NCI-H460 (cell line): ENCODE data around the gene CAV1.

DNA sequence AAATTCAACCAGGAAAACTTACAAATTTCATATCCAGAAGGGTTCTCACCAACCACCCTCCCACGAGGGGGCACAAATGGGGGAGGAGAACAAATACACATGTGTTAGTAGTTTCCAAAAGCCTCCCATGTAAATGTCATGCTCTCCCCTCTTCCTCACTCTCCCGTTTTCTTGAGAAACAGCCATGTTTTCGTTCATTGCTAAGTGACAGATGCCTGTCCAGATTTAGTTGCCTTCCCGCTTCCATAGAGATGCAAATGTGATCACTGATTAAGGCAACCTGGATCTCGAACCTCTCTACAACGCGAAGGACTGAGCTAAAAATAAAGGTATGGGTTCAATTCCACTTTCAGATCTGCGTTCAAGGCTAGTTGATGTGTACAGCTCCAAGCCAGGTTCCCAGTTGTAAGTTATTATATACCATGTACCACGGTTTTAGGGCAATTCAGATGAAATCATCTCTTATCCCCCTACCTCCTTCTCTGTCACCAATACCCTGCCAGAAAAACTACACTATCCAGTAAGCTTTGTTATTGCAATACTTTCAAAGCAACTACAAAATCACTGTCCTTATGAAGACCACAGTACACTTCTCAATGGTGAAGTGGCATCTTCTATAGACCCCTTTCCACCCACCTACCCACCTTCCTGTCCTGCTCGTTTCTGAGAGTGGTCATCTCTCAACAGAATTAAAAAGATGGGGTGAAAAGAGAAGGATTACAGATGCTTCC, 10.2 kb downstream of the DOCK4 start:
RAMPAGE:
- cytosol, long total RNA: no peak
- long total RNA: no peak
- nucleus, long total RNA: no peak

DNA sequence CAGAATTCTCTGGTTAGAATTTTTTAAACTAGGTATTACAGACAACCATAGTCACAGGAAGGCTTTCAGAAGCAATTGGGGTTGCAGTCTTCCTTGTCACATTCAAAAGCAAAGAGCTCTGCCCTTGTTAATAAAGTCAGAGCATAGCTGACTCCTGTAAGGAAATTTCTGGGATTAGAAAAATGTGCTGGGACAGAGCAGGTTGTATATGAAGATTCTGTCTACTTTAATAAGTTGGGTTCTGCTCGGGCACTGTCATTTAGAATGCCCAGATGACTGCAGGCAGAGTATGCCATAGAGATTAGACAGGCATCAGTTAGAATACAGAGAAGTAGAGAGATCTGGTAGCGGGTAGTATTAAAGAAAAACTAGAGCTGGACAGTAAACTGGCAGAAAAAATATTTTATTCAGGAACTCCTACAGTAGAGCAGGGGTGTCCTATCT, 17.3 kb downstream of the ZNF277 start:
RAMPAGE:
- cytosol, long total RNA: no peak
- long total RNA: no peak
- nucleus, long total RNA: no peak

GRCh38 chr7:112361962-112362507, 88.2 kb upstream of the IFRD1 start:
RAMPAGE:
- cytosol, long total RNA: no peak
- long total RNA: no peak
- nucleus, long total RNA: no peak

GRCh38 chr7:112475902-112476713, 4.7 kb upstream of the LSMEM1 start:
RAMPAGE:
- cytosol, long total RNA: no peak
- long total RNA: no peak
- nucleus, long total RNA: no peak

RAMPAGE:
- cytosol, long total RNA: no peak
- long total RNA: no peak
- nucleus, long total RNA: no peak
These were observed 137.0 kb downstream of the LSMEM1 start for GRCh38 chr7:112617735-112618296.

DNA sequence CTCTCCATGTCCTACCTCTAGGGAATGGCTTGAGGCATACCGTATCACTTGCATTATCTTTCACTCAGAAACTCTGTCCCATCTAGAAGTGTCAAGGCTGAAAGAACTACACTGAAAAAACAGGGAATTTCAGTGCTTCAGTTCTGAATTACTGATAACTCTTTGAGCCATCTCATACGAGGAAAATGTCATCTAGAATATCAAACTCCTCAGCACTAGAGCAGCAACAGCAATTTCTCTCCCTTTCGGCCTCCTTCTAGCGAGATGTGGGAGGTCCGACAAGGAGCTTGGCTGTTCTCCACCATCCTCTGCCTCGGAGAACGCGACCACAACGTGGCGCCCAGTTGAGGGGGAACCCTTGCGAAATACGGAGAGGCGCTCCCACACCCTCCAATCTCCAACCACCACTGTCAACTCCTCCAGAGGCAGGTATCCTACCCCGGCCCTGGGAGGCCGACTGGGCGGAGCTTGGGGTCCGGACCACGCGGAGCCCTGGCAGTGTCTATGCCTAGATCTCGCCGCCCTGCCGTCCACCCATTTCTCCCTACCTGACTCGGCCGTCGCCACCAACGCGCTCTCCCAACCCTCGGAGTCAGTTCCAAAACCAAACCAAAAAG, 473 bp downstream of the TMEM168 start:
RAMPAGE:
- cytosol, long total RNA: no peak
- long total RNA: no peak
- nucleus, long total RNA: no peak

DNA sequence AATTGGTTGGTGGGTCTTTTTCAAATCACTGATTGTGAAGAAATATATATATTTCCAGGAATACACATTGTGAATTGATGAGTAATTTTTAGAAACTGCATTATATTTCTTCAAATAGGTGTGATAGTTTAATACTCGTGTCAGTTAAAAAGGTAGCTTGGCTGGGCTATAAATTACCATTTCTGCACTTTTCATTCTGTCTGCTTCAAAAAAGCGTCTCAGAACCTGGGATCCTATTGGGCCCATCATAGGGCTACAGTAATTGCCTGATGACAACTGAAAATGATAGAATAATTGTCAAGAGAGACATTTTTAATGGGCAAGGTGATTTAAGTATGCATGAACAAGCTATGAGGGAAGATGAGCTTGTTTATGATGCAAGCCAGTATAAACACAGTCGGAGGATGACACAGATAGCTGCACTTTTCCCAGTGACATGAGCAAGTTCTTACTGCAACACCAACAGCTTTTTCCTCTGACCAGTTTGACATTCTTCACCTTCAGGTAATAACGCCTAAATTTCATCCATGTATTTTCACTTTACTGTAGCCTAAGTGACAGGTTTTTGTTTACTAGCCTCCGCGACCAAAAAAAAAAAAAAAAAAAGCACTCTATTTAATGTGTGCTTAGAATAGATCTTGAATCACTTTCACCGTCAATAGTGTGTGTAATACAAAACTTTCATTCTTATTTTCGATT, 1.5 kb downstream of the FOXP2 start:
RAMPAGE:
- cytosol, long total RNA: no peak
- long total RNA: no peak
- nucleus, long total RNA: no peak

DNA sequence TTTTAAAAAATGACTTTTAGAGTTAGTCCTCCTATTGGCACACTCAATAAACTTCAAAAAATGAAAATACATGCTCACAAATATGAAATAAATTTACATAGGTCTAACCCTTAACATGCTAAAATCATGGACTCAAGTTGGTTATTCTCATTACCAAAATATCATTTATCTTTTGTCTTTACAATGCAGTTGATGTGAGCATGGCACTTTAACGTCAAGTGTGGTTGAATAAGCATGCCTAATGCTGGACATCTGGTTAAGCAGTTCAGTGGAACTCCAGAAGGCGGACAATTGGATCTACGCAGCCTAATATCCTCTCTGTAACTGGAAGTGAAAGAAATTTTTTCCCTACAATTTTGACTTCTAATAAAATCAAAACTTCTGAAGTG, 195.2 kb downstream of the MDFIC start:
RAMPAGE:
- cytosol, long total RNA: no peak
- long total RNA: no peak
- nucleus, long total RNA: no peak

RAMPAGE:
- cytosol, long total RNA: no peak
- long total RNA: no peak
- nucleus, long total RNA: no peak
These were observed 223.5 kb downstream of the MDFIC start for GRCh38 chr7:115145418-115145846.

DNA sequence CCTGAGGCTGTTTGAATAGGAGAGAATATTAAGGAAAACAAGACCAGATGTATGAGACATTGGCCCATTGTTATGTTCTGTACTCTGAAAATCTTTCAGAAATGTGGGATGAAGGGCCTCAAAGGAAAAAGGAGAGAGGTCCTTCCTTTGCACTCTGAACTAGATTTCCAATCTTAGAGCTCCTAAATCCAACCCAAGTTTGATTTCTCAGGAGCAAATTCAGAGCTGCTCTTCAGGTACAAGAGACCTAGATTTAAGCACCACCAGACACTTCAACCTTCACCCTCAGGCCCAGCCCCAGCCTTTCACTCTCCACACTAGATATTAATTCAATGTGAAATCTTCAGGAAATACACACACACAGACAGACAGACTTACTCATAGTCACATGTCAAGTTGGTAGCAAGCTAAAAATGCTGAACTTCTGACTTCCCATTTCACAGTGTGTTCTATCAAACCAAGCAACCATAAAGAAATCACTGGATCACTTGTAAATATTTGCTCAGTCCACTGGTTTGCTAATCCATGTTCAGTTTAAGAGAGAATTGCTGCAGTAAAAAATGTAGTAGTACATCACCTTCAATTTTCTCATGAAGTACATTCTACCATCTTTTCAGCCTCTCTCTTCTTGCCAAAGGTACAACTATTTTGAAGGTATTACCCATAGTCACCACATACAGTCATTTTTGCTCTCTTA, 5.2 kb downstream of the TFEC start:
RAMPAGE:
- cytosol, long total RNA: no peak
- long total RNA: no peak
- nucleus, long total RNA: no peak

RAMPAGE:
- cytosol, long total RNA: no peak
- long total RNA: no peak
- nucleus, long total RNA: no peak
These were observed 799 bp downstream of the TES start for GRCh38 chr7:116210818-116211858.

RAMPAGE:
- cytosol, long total RNA: no peak
- long total RNA: no peak
- nucleus, long total RNA: no peak
These were observed 50.1 kb upstream of the CAV2 start for GRCh38 chr7:116449403-116449823.

DNA sequence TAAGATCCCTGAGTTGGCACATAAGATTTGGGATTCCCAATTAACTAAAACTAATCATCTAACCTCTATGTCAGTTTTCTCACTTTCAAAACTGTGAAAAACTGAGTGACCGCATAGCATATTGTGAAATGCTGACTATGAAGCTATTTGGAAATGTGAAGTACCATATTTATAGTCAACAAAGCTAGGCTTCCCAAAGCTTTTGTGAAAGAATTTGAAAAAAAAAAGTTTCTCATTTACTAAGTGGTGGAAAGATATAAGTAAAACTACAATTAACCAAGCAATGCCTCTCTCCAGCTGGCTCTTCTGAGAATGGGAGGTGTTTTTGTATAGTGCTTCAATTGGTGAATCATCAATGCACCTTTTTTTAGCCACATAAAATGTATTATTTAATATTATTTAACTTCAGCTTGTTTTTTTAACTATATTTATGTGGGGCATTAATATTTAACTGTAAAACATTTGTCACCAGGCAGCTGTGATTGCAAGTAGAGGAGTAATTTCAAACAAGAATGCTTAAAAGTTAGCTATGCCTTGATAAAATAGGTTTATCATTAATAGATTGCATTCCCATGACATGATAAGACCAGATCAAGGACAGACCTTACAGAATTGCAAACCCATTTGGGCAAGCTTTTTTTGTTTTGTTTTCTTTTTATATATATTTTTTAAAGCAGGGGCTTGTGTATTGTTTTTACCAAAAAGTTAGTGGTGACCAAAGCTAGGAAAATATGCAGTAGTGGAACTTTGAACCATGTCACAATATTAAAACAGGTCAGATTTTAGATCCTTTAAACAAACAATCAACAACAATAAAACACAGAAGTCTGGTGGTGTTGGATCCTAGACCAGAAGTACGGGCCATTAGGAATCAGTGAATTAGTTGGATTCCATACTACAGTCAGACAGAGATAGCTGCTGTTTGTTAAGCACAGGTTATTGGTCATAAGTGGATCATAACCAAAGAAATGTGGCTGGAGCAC, 2.7 kb downstream of the CAV2 start:
RAMPAGE:
- cytosol, long total RNA: no peak
- long total RNA: no peak
- nucleus, long total RNA: no peak

DNA sequence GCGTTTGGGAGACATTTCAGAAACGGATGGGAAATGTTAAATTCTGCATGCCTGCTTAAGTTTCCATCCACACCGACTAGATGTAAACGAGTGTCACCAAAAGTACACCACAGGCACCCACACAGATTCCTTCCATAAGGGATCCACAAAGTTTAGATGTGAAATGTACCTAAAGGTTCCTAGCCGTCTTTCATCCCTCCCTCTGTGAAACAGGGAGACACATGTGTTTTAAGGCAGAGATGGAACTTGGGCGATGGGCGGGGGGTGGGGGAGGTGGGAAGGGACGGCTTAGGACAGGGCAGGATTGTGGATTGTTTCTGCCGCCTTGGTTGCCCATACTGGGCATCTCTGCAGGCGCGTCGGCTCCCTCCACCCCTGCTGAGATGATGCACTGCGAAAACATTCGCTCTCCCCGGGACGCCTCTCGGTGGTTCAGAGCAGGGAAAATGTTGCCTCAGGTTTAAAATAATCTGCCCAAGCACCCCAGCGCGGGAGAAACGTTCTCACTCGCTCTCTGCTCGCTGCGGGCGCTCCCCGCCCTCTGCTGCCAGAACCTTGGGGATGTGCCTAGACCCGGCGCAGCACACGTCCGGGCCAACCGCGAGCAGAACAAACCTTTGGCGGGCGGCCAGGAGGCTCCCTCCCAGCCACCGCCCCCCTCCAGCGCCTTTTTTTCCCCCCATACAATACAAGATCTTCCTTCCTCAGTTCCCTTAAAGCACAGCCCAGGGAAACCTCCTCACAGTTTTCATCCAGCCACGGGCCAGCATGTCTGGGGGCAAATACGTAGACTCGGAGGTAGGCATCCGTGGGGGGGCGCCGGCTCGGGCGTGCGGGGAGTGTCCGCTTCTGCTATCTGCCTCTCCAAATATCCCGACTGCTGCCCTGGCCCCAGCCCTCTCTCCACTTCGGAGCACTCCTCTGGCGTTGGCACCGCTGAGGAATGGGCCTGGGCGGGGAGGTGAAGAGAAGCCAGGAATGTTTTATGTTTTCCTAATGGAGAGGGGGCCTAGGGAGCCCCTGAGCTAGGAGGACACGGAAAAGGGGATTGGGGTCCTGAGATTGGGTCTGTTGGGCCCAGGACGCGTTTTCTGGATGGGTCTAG, at the start of gene CAV1:
TSS of gene CAV1 (plus strand) at position 742 of the 1,105 bp plus-strand sequence.
RAMPAGE:
- cytosol, long total RNA: start-site peak on the plus strand centred at position 739 of the sequence, 114 bp wide, 796 and 1,230 reads in 2 replicates
- long total RNA: start-site peak on the plus strand centred at position 782 of the sequence, 246 bp wide, 481 and 2,063 reads in 2 replicates
- nucleus, long total RNA: start-site peak on the plus strand centred at position 730 of the sequence, 138 bp wide, 797 and 141 reads in 2 replicates

DNA sequence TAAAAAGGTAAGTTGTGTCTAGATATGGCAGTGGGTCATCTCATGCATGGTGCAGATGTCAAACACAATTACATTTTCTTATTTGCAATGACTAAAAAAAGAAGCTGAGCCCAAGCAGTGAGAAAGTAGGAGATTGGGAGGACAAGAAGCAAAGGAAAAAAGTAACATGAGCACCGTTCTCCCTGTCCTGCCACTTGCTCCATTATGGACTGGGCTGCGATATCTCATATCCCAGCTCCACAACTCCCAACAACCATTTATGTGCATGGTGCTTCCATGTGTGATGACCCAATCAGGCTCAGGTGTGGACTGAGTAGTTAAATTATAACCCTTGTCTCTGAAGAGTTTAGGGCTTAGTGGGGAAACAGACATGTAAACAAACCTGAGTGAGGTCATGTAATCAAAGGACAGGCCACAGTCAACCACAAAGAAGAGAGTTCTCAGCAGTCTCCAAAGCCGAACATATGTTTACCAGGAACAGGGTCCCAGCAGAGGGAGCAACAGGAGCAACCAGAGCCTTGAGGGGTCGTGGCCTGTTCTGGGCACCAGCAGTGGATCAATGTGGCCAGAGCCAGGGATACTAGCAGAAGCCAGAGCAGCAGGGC, 11.3 kb downstream of the CAV1 start:
RAMPAGE:
- cytosol, long total RNA: no peak
- long total RNA: no peak
- nucleus, long total RNA: no peak

RAMPAGE:
- cytosol, long total RNA: no peak
- long total RNA: no peak
- nucleus, long total RNA: no peak
These were observed 52.0 kb downstream of the CAV1 start for GRCh38 chr7:116576794-116577339.

DNA sequence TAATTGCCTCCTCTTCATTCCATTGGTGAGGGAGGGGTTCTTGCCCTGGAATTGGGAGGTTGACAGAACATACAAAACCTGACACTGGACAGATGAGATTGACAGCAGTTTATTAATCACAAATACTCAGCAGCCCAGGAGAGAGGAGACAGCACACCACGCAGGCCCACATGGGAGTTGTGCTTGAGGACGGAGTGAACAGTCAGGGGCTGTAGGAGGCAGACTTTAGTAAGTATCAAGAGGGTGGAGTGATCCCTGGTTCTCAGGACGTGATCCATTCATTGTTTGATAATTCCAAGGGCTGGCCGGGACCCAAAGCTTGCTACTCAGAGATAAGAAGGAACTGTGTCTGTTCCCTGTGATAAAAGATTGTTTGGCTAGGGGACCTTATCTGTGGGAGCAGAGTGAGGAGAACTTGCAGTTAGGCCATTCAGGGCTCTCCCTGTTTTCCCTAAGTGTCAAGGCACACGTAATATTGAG, 14.3 kb downstream of the CAPZA2 start:
RAMPAGE:
- cytosol, long total RNA: no peak
- long total RNA: no peak
- nucleus, long total RNA: no peak

RAMPAGE:
- cytosol, long total RNA: no peak
- long total RNA: no peak
- nucleus, long total RNA: no peak
These were observed 159.5 kb downstream of the ST7 start for GRCh38 chr7:117112615-117113376.

DNA sequence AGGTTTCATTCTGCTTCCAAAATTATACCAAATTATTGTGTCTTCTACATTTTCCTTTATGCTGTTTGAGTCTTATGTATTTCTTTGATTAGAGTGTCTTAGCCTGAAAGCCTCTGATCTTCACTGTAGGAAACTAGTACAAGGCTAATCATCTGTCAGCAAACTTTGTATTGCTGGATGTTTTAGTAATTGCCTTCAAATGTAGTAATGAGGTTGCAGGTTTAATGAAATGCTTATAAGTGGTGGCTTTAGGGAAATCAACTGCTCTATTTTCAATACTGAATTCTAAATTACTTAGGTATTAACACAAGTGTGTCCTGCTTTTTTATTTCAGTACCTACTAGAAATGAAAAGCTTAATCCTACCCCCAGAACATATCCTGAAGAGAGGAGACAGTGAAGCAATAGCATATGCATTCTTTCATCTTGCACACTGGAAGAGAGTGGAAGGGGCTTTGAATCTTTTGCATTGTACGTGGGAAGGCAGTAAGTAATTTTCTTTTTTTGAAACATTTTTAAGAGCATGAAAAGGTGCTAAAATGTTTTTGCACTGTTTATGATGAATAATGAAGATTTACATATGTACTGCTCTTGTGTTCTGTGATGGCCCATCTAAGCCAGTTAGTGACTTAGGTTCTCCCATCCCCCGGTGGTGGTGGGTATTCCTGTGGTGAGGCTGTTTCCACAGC, 113.3 kb downstream of the WNT2 start:
RAMPAGE:
- cytosol, long total RNA: no peak
- long total RNA: no peak
- nucleus, long total RNA: no peak

RAMPAGE:
- cytosol, long total RNA: no peak
- long total RNA: no peak
- nucleus, long total RNA: no peak
These were observed 150.7 kb downstream of the CFTR start for GRCh38 chr7:117630556-117630984.